ENCODE measurements around a stretch of chr15.

- PRO-cap = no peak
- RRBS, 2 experiments = no CpG with 5 or more reads among the region's 3 CpGs
These were observed 17.9 kb downstream of the ZNF592 start for GRCh38 chr15:84766269-84766751.

DNA sequence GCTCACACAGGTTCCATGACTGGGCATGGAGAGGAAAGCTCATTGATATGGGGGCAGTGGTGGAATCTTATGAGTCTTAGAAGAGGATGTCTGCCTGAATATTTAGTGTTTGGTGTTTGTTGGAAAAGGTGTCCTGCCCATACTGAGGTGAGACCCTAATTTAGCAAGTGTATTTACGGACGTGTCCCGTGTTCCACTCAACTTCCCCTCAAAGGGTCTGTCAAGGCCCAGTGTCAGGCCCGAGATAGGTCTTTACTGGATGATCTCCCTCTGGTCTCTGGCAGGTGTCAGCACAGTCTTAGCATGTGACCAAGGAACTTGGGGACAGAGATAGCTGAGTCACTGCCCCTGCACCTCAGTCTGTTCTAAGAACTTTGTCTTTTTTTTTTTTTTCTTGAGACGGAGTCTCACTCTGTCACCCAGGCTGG lies 32.2 kb upstream of the ALPK3 start:
- PRO-cap = no peak
- RRBS, 2 experiments = no CpG with 5 or more reads among the region's 5 CpGs

GRCh38 chr15:84824154-84824947 lies 7.2 kb downstream of the ALPK3 start:
- PRO-cap = no peak
- RRBS, 2 experiments = no CpG with 5 or more reads among the region's 7 CpGs

GRCh38 chr15:84828150-84828942 lies 11.2 kb downstream of the ALPK3 start:
- PRO-cap = no peak
- RRBS, 2 experiments = 88 to 91% methylated on average over 3 of the region's 14 CpGs

DNA sequence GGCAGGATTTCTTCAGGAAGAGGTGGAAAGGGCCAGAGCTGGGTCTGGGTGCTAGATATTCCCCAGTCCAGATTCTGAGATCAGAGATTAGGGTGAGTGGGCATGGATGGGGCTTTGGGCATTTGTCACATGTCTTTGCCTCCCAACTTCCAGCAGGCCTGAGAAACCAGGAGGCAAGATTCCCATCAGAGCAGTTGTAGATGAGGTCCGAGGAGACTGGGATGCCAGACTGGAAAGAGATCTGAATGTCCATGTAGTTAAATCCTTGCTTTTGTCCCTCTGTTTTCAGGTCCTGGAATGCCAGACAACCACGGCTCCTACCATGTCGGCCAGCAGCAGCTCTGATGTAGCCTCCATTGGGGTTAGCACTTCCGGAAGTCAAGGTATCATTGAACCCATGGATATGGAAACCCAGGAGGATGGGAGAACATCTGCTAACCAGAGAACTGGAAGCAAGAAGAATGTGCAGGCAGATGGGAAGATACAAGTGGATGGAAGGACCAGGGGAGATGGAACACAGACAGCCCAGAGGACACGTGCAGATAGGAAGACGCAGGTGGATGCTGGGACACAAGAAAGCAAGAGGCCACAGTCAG lies 28.3 kb upstream of the SLC28A1 start:
- PRO-cap = no peak
- RRBS, 2 experiments = no CpG with 5 or more reads among the region's 6 CpGs

- PRO-cap = no peak
- RRBS, 2 experiments = no CpG with 5 or more reads among the region's 3 CpGs
These were observed 119.7 kb downstream of the PDE8A start for GRCh38 chr15:85100997-85102060.

- PRO-cap = no peak
- RRBS, 2 experiments = no CpG with 5 or more reads among the region's 6 CpGs
These were observed 64.3 kb upstream of the AKAP13 start for GRCh38 chr15:85316029-85316514.

- PRO-cap = no peak
- RRBS, 2 experiments = no CpG with 5 or more reads among the region's 2 CpGs
These were observed 61.8 kb upstream of the AKAP13 start for GRCh38 chr15:85318582-85318928.

- PRO-cap = no peak
- RRBS, 2 experiments = no CpG with 5 or more reads among the region's 12 CpGs
These were observed 43.0 kb upstream of the AKAP13 start for GRCh38 chr15:85337188-85337971.

- PRO-cap = no peak
- RRBS, 2 experiments = no CpG with 5 or more reads among the region's 1 CpG
These were observed 32.8 kb upstream of the AKAP13 start for GRCh38 chr15:85347667-85348007.

- PRO-cap = no peak
- RRBS, 2 experiments = no CpG with 5 or more reads among the region's 5 CpGs
These were observed 65.5 kb downstream of the AKAP13 start for GRCh38 chr15:85445647-85446510.

DNA sequence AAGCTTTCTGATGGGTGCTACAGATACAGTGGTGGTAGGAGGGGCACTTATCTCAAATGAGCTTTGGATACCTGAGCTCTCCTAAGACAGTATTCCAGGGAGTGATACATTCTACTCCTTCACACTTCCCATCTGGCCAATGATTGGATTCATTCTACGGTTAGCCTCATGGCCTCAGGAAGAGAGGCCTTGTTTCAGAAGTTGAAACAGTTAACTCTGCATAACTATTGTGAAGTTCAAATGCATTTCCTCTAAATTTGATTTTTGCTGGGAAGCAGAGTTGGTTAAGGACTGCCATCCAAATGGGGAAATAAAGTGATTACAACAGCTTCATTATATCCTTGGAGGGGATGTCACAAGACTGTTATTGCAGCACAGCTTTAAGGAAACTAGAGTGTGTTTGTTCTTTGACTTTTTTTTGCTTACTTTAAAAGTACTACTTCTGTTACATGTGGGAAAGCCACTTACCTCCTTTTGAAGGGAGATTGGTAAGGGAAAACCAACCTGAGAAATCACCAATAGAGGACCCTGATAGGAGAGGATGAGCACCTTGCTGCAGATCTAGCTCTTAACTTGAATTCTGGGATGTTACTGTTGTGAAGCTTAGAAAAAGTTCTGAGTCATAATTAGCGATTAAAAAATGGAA lies 164.8 kb downstream of the AKAP13 start:
- PRO-cap = no peak
- RRBS, 2 experiments = no CpG with 5 or more reads among the region's 2 CpGs

GRCh38 chr15:85579916-85580720 lies 199.7 kb downstream of the AKAP13 start:
- PRO-cap = no peak
- RRBS, 2 experiments = no CpG with 5 or more reads among the region's 14 CpGs

- PRO-cap = no peak
- RRBS, 2 experiments = no CpG with 5 or more reads among the region's 11 CpGs
These were observed 152.2 kb downstream of the KLHL25 start for GRCh38 chr15:85642110-85643342.

DNA sequence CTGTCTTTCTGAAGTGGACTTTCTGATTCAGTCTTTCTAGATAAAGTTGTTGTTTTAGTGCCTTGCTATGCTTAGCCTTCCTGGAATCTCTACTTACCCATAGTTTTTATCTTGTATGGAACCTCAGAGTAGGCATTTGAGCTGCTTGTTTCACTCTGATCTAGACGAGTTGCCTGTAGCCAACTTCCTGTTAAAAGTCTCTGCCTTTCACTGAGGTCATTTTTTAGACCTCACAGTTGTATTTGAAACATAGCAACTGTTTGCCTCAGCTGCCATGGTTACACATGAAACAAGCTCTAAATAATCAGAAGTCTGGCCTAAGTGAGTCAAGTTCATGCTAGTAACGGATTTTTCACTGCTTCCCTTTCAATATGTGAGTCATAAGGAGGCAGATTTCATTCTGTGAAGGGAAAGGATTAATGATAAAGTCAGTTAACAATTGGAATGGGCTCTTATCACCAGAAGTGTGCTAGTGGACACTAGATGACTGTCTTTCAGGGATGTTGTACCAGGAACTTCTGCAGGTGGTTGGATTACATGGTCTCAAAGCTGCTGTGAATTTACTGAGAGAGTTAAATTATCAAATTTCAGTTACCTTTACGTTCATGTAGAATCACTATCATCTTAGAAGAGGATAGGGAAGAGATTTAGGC lies 126.7 kb downstream of the KLHL25 start:
- PRO-cap = no peak
- RRBS, 2 experiments = no CpG with 5 or more reads among the region's 3 CpGs

DNA sequence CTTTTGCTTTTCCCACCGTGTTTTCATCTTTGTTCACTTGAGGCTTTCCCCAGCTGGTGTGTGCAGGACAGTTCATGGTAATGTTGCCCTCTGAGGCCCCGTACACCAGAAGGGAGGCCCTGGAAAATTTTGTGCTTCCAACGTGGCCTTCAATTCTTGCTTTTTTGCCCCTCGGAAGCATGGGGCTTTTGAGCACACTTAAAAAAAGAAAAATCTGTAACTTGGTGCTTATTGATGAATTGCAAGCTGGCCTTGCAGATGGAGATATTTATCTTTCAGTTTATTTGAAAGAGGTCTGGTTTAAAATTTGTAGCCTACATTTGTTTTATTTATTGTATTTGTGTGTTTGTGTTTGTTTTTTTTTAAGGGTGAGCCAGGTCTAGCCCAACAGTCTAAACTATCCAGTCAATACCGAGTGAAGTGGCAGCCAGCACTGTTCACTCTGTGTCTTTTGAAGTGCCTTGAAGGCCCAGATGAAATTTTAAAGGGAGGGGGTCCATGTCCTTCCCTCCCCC lies 48.7 kb downstream of the KLHL25 start:
- PRO-cap = no peak
- RRBS, 2 experiments = no CpG with 5 or more reads among the region's 5 CpGs

DNA sequence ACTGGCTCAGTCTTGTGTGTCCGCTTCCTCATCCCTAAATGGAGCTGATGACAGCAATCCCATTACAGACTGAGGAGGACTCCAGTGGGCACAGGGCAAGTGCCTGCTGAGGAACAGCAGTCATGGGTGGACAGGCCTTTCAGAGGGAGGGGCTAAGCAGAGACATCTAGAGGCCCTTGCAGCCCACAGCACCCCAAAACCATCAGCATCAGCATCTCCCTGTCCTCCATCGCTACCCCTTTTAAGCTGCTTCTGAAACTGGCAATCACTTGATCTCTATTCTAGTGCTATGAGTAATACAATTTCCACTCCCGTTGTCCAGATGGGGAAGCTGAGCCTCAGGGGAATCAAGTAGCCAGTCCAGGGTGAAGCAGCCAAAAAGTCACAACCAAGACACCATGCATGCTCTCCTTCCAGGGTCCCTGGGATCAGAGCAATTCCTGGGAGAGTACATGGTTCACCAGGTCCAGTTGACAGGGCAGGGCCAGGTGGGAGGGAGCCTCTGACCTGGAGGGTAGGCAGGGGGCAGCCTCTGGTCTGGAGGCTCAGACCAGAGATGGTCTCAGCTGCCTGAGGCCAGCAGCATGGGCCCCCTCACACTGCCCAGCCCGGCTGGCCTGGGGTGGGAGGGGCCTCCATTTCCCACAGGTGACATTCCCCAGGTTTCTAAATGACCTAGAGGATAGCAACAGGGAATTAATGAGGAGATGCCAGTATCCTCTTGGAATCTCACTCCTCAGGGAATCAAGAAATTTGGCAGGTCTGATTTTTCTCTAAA lies 30.0 kb downstream of the KLHL25 start:
- PRO-cap = no peak
- RRBS, 2 experiments = no CpG with 5 or more reads among the region's 4 CpGs

GRCh38 chr15:85765678-85766582 lies 28.8 kb downstream of the KLHL25 start:
- PRO-cap = no peak
- RRBS, 2 experiments = 8% methylated on average over 5 of the region's 21 CpGs; no CpG with 5 or more reads in 1 of the 2 experiments

DNA sequence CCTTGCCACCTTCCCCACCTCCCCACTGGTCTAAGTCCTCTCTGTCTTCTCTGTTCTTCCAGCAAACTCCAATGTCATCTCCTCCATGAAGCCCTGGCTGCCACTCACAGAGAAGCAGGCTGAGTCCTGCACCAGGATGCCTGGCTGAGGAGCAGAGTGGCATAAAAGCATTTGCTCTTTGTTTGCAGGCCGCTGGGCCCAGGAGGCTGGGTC lies 43.1 kb upstream of the KLHL25 start:
- PRO-cap = no peak
- RRBS, 2 experiments = no CpG with 5 or more reads among the region's 1 CpG

- PRO-cap = no peak
- RRBS, 2 experiments = no CpG with 5 or more reads among the region's 2 CpGs
These were observed 1084.3 kb downstream of the AGBL1 start for GRCh38 chr15:87164003-87164343.